ENCODE data around the genes FUCA1 and NIPAL3.

DNA sequence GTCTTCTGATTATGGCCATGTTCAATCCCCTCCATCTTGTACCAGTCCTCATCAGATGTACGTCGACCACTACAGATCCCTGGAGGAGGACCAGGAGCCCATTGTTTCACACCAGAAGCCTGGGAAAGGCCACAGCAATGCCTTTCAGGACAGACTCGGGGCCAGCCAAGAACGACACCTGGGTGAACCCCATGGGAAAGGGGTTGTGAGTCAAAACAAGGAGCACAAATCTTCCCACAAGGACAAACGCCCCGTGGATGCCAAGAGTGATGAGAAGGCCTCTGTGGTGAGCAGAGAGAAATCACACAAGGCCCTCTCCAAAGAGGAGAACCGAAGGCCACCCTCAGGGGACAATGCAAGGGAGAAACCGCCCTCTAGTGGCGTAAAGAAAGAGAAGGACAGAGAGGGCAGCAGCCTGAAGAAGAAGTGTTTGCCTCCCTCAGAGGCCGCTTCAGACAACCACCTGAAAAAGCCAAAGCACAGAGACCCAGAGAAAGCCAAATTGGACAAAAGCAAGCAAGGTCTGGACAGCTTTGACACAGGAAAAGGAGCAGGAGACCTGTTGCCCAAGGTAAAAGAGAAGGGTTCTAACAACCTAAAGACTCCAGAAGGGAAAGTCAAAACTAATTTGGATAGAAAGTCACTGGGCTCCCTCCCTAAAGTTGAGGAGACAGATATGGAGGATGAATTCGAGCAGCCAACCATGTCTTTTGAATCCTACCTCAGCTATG lies 8.0 kb downstream of the ELOA start:
- PRO-cap = no peak

DNA sequence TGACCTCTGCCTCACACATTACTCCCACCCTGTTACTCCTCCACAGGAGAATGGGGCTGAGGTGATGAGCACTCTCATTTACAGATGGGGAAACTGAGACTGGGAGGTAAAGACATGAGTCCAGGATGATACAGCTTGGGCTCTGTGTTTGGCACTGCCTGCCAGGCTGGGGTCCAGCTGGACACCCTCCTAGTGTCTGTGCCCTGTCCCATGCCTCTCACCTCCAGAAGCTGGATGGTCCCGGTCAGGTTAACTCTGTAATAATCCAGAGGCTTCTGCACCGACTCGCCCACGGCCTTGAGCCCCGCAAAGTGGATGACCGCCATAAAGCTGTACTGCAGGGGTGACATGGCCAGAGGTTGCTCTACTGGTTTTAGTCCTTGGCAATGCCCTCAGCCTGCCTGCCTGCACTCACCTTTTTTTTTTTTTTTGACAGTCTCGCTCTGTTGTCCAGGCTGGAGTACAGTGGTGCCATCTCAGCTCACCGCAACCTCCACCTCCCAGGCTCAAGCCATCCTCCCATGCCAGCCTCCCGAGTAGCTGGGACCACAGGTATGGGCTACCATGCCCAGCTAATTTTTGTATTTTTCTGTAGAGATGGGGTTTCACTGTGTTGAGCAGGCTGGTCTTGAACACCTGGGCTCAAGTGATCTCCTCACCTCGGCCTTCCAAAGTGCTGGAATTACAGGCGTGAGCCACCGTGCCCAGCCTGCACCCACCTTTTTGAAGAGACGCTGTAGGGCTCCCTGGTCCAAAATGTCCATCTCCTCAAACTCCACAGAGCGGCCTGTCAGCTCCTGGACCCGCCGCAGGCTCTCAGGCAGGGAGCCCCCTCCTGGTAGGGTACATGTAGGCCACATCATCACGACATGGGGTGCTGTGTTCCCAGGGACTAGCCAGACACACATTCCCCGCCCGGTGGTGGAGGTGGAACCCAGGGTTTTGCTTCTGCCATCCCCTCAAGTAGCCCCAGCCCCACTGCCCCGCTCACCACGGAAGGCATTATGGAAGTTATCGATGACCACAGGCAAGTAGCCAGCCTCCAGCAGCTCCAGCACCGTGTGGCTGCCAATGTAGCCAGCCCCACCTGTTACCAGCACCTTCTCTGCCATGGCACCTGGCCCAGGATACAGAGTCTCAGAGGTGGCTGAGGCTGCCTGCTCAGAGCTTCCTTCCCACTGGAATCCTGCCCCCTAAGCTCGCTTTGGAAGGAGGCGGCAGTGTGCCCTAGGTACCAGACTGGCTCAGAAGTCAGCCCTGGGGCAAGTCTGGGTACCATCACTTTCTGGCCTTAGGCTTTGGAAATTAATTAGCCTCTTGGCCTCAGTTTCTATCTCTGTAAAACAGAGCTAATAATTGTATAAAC lies 2.2 kb downstream of the GALE start:
- PRO-cap = no peak

DNA sequence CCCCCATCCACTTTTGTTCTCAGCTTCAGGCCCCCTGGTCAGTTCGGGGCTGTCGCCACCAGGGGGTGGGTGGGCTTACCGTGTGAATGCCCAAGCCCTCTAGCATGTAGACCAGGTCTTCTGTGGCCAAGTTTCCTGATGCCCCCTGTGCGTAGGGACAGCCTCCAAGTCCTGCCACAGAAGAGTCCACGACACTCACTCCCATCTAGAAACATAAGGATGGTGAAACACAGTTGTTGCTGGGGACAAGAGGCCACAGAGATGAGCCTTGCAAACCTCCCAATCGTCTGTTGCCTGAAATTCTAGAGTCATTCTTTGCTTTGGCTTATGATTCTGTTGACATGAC lies 3.7 kb upstream of the GALE start:
- PRO-cap = no peak

DNA sequence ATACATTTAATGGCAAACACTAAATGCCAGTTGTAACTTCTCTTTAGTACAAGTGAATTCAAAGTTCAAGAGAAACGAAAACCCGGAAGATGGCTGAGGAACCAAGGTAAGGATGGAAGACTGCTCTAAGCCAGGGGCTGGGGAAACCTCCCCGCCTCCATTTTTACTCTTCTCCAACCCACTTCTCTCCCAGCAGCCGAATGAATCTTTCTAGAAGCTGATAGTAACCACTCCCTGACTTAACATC lies 1.2 kb downstream of the FUCA1 start:
- PRO-cap = no peak

- PRO-cap = bidirectional peak, plus-strand start at chr1:23868452, minus-strand start at chr1:23868290
Observed at GRCh38 chr1:23868136-23868842, at the start of gene FUCA1. Gene FUCA1, minus strand, starts transcription at chr1:23868290.

- PRO-cap = no peak
Observed at GRCh38 chr1:23908713-23909345, 4.3 kb downstream of the CNR2 start.

DNA sequence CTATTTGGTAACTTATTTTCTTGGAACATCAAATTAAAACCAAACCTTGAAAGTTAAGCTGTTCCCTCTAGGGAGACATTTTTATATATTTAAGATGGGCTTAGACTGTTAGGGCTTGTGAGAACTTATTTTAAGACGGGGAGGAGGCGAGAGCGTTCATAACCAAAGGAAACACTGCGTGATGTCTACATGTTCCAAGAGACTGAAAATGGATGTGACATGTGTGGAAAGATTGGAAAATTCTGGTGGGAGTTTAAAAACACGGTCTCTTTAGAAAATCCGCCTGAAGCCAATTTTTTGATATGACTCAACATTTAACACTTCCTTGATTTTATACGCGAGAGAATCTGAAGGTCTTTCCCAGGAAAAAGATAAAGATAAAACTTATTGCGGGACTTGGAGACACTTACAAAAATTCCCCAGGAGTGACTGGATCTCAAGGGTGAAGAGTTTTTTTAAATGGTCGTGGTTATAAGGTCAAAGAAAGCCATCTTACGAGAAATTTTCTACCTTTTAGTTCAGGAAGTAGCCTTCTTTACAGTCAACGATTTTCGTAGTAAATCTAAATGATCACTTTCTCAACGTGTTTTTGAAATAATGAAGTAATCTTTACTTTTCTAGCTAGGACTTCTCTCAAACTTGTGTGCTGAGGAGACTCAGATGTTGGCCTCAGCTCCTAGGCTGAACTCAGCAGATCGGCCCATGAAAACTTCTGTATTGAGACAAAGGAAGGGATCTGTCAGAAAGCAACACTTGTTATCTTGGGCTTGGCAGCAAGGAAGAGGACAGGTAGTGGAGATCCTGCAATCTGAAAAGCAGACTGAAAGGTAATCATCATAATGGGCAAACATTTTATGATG lies 910 bp downstream of the PNRC2 start:
- PRO-cap = bidirectional peak, plus-strand start at position 159 of the sequence, minus-strand start at position 117 of the sequence

DNA sequence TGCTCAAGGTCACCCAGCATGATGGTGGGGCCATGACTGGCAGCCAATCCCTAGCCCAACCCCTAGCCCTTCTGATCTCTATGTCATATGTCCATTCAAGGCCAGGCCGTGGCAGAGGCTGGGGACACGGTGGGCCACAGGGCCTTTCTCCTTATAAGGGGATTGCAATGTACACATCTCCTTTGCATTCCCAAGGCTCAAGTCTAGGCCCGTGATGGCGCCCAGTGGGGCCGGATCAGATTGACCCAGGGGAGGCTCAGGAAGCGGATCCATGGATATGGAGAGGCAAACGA lies 2.3 kb downstream of the MYOM3 start:
- PRO-cap = no peak

- PRO-cap = no peak
Observed at GRCh38 chr1:24126153-24126927, 14.4 kb upstream of the MYOM3 start.

- PRO-cap = no peak
Observed at GRCh38 chr1:24203289-24203785, 16.2 kb upstream of the IFNLR1 start.

DNA sequence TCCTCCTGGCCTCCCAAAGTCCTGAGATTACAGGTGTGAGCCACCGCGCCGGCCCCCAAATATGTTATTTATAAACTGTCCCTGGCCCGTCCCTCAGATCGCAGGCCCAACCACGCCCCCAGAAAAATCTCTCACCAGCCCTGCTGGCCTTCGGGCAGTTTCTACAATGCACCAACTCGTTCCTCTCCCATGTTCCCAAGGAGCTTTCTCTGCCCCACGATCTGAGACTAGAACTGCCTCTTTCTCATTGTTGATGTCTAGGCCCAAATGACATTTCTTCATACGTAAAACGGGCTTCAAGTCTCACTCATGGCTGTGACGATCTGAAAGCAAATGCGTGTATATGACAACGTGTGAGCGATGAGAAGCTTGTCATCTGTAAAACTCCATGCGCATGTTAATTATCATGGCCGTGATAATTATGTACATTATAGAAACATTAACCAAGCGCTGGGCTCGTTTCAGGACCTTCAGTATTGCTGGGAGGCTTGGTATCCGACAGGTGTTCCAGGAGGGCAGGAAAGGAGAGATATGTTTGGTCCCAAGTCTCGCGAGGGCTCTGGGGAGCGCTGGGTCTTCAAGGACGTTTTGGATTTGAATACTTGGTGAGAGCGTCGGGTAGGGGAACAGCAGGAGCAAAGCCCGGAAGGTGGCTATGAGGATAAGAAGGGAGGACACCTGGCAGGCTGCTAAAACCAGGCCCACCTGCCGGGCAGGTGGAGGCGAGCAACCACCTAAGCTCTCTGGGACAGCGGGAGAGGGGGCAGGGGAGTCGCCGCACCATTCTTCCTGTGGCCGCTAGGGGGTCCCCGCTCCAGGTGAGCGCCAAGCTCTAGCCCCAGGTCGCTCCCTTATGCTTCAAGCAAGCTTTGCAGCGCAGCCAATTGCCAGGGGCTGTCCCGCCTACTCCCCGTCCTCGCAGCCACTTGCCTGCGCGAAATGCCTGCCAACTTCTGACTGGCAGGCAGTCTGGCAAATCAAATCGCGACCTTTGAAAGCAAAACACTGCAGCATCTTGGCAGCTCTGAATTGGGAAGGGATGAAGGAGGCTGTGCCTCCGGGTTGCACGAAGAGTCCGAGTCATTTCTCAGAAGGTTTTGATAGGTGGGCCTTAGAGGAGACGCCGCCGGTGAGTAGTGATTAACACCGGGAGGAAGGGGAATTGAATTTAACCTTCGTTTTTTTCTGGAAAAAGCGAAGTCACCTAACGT lies at the start of gene NIPAL3:
Gene NIPAL3 (plus strand): TSS at position 1,027 of the 1,211 bp plus-strand sequence.
- PRO-cap = bidirectional peak, plus-strand start at position 1,027 of the sequence, minus-strand start at position 855 of the sequence

DNA sequence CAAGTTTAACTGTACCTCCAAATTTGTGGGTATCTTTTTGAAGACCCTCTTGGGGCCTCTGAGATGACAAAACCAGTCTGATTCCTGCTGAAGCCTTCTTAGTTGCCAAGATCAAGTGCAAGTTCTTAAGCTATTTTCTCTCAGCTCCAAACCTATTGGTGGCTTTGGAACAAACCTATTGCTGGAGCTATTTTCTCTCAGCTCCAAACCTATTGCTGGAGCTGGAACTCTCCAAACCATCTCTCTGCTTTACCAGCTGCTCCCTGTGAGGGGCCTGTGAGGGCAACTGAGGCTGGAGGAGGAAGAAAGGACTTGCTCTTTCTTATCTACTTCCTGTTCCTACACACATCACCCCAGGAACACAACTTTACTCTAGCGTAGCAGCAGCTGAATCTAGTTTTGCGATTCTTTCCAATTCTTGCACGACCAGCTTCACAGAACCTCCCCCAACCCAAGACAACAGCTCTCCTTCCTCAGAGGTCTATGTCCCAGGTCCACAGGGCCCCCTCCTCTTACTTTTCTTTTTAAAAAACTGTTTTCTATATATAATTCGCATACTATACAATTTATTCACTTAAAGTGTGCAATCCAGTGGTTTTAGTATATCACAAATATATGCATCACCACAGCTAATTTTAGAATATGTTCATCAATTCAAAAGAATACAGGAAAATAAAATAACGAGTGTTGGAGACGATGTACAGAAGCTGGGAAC lies 15.9 kb upstream of the RCAN3 start:
- PRO-cap = no peak

GRCh38 chr1:24502019-24502644 lies 504 bp upstream of the RCAN3 start:
- PRO-cap = bidirectional peak, plus-strand start at chr1:24502525, minus-strand start at chr1:24502397

GRCh38 chr1:24655282-24656098 lies 12.4 kb downstream of the SRRM1 start:
- PRO-cap = no peak

DNA sequence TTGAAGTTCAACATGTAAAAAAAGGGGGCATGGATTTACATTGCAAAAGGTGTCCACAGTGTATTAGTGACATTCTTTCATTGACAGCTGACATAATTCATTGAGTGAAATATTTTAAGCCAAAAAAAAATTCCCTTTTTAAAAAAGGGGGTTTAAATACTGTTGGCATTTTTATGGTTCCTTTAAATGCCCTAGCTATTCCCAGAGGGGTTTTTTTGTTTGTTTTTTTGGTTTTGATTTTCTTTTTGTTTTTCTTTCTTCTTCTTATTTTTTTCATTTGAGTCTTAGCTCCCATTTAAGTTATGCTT lies 29.3 kb downstream of the SRRM1 start:
- PRO-cap = no peak

- PRO-cap = no peak
Observed at GRCh38 chr1:24714693-24715400, 30.4 kb upstream of the CLIC4 start.

- PRO-cap = unidirectional peak, minus-strand start at chr1:24727633
Observed at GRCh38 chr1:24727484-24728084, 17.7 kb upstream of the CLIC4 start.

- PRO-cap = no peak
Observed at GRCh38 chr1:24899386-24899896, 30.6 kb downstream of the RUNX3 start.

DNA sequence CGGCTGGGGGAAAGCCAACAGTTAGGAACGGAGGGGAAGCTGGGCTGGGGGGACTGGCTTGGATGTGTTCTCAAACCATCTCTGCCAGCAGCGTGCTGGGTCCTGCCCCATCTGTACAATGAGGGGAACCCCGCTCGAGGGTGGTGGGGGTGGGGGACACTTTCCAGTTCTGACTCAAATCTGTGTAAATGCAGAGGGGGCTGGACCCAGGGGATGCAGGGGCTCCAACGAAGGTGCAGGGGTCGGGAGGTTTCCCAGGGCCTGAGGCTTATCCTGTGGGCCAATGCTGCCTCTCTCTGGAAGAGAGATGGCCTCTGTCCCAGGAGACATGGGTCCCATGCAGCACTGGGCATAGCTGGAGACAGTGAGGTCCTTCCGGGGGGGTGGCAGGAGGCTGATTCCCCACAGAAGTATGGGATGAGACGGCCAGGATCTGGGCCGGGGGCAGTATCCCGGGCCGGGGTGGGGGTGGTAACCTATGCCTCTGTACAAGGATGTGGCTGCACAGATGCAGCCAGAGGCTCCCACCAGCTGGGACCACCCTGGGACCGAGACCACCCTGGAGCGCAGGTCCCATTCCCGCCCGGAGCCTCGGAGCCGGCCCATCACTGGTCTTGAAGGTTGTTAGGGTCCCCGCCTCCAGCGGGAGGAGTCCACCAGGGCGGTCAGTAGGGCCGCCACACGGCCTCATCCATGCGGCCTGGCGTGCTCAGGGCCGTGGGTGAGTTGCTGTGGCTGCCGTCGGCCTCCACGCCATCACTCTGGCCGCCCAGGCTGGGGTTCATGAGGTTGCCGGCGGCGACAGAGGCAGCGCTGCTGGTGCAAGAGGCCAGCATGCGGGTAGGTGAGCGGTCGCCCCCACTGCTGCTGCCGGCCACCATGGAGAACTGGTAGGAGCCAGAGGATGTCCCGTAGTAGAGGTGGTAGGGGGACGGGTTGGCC lies 28.3 kb downstream of the RUNX3 start:
- PRO-cap = no peak

DNA sequence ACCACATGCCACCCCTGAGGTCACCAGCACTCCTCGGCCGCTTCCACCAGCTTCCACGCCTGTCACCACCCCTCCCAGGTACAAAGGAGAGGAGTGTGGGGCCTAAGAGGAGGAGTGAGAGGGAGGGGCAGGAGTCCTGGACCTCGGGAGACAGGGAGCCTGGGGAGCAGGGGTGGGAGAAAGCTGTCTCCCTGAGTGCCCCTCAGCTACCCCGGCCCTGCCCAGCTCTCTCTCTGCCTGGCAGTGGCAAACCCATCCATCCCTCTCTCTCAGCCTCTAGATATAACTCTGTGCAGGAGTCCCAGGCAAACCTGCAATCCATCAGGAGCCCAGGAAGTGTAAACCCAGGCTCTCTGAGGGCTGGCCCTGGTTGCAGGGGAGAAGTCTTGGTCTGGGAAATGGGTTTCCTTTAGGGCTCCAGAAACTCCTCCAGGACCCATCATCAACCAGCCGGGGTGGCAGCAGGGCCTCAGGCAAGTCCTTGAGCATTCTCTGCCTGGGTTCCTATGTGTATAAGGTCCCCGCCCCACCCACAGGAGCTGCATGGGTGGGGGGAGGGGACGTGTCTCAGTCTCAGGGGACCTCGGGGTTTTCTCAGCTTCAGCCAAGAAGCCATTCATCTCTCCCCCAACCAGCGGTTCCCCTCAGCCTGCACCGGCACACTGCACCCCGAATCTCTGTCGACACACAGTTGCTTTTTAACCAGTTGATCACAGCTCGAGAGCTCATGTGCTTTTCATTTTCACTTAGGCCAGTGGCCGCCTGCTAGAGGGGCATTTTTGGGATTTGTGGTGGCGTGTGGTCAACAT lies 6.7 kb downstream of the RUNX3 start:
- PRO-cap = no peak

Data from right common carotid artery plus branches (tissue), 1 donor.